NCI-H460 (cell line): Measurements from ENCODE around the genes RAD23B, KLF4 and CTNNAL1.

DNA sequence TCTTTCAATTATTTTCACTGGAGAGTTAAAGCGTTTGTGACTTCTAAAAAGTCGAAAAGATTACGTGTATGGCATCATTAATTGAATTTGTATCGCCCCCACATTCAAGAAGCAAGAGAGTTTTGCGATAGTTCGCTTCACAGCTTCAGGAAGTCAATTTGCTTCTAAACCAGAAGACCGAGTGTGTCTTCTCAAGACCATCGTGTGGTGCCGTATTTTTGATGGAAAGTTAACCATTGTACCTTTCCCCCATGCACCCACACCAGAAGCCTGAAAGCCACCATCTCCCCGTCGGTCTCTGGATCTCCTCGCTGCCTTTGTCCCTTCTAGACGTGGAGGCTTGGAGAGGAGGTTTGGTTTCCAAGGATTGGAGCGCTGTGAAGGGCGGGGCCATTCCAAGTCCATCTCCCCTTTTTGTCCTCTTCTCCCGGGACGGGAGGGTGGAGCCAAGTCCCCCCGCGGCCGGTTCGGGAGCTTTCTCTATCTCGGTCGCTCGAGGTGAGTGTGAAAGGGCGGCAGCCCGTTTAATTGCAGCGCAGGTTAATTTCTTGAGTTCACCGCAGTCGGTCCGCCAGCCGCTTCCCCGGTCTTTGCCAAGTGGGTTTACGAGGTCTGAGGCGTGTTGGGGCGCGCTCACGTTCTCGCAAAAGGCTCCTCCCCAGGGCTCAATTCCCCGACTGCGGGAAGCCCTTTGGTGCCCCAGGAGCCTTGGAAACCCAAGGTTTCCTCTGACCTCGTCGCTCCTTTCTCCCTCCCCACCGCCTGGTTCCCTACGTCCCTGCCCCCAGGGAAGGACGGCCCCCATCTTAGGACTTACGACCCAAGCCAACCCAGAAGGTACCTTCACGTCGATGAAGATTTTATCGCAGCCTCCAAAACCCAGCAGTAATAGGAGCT is 3.0 kb upstream of the ZNF462 start:
RAMPAGE:
- cytosol, long total RNA, result no peak
- long total RNA, result no peak
- nucleus, long total RNA, result no peak

DNA sequence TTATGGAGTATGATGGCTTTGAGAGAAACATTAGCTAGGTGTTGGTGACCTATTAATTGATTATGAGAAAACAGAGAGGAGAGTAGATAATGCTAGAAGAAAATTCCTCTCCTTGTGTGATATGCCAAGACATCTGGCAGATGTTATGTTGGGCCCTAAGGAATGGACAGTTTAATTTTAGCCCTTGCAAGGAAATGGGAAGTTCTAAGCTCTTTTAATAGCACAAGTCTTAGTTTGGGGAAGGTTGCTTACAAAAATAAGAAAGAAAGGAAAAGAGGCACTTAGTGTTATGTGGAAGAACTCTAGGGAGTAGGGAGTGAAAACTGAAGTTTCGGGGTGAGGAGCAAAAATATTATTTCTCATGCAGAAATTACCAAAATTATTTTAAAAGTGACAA is 5.2 kb downstream of the ZNF462 start:
RAMPAGE:
- cytosol, long total RNA, result no peak
- long total RNA, result no peak
- nucleus, long total RNA, result no peak

DNA sequence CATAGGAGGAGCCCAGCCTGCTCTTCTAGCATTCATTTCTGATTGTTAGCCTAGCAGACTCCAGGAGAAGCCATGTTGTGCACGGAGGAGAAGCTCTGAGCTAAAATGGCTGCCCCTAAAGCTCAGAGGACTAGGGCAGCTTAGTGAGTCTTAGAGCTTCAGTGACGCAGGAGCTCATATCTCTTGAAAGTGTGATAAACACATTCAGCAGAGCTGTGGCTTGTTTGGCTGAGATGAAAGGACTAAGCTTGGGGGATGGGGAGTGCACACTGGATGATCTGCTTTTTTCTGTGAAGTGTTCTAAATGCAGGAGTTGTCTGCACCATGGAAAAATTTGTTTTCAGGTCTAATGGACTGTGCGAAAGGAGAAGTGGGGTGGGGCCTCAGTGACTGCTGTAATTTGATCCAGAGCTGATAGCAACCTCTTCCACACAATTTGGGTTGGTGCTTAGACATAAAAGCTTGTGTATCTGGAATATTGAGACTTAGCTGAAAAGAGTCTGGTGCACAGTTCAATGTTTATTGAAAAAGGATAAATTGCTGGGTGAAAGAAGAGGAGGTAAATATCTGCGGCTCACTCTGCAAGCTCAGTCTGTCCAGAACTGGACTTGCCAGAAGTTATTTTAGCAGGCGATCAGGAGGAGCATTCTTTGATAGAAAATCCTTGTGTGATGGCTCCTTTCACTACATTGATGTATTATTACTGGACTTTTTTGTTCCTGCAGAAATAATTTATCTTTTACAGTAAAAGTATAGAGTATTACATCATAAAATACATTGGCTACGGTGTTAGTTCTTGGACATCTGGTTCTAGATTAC is 58.6 kb downstream of the ZNF462 start:
RAMPAGE:
- cytosol, long total RNA, result no peak
- long total RNA, result no peak
- nucleus, long total RNA, result no peak

DNA sequence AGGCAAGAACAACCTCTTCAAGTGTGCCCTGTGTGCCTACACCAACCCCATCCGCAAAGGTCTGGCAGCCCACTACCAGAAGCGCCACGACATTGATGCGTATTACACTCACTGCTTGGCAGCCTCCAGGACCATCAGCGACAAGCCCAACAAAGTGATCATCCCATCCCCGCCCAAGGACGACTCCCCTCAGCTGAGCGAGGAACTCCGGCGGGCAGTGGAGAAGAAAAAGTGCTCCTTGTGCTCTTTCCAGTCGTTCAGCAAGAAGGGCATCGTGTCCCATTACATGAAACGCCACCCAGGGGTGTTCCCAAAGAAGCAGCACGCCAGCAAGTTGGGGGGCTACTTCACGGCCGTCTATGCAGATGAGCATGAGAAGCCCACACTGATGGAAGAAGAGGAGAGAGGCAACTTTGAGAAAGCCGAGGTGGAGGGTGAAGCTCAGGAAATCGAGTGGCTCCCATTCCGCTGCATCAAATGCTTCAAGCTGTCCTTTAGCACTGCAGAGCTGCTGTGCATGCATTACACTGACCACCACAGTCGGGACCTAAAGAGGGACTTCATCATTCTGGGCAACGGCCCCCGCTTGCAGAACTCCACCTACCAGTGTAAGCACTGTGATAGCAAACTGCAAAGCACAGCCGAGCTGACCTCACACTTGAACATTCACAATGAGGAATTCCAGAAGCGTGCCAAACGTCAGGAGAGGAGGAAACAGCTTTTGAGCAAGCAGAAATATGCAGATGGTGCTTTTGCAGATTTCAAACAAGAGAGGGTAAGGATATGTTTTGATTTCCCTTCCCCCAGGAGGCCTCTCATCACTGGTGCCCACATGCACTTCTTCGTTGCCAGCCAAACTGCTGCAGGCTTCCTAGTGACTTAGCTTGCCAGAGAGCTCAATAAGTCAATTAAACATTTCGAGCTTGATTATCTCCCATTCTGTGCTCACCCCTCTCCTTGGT is 66.3 kb downstream of the ZNF462 start:
RAMPAGE:
- cytosol, long total RNA, result no peak
- long total RNA, result no peak
- nucleus, long total RNA, result no peak

RAMPAGE:
- cytosol, long total RNA, result no peak
- long total RNA, result no peak
- nucleus, long total RNA, result no peak
Observed at GRCh38 chr9:107221819-107222742, 61.0 kb upstream of the RAD23B start.

GRCh38 chr9:107282721-107283419 is at the start of gene RAD23B:
RAD23B (plus strand) TSS chr9:107283279.
RAMPAGE:
- cytosol, long total RNA, result no peak
- long total RNA, result no peak
- nucleus, long total RNA, result start-site peak on the plus strand at chr9:107283253-107283289, 20 and 24 reads in 2 replicates

DNA sequence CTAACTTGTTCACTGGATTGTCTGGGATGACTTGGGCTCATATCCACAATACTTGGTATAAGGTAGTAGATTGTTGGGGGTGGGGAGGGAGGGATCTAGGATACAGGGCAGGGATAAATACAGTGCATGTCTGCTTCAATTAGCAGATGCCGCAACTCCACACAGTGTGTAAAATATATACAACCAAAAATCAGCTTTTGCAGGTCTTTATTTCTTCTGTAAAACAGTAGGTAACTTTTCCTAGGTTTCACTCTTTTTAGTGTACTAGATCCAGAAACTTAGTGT is 46.6 kb downstream of the RAD23B start:
RAMPAGE:
- cytosol, long total RNA, result no peak
- long total RNA, result no peak
- nucleus, long total RNA, result no peak

RAMPAGE:
- cytosol, long total RNA, result no peak
- long total RNA, result no peak
- nucleus, long total RNA, result no peak
Observed at GRCh38 chr9:107338938-107339549, 56.0 kb downstream of the RAD23B start.

RAMPAGE:
- cytosol, long total RNA, result no peak
- long total RNA, result no peak
- nucleus, long total RNA, result no peak
Observed at GRCh38 chr9:107489708-107489923, at the start of gene KLF4. KLF4 (minus strand) TSS chr9:107489769.

DNA sequence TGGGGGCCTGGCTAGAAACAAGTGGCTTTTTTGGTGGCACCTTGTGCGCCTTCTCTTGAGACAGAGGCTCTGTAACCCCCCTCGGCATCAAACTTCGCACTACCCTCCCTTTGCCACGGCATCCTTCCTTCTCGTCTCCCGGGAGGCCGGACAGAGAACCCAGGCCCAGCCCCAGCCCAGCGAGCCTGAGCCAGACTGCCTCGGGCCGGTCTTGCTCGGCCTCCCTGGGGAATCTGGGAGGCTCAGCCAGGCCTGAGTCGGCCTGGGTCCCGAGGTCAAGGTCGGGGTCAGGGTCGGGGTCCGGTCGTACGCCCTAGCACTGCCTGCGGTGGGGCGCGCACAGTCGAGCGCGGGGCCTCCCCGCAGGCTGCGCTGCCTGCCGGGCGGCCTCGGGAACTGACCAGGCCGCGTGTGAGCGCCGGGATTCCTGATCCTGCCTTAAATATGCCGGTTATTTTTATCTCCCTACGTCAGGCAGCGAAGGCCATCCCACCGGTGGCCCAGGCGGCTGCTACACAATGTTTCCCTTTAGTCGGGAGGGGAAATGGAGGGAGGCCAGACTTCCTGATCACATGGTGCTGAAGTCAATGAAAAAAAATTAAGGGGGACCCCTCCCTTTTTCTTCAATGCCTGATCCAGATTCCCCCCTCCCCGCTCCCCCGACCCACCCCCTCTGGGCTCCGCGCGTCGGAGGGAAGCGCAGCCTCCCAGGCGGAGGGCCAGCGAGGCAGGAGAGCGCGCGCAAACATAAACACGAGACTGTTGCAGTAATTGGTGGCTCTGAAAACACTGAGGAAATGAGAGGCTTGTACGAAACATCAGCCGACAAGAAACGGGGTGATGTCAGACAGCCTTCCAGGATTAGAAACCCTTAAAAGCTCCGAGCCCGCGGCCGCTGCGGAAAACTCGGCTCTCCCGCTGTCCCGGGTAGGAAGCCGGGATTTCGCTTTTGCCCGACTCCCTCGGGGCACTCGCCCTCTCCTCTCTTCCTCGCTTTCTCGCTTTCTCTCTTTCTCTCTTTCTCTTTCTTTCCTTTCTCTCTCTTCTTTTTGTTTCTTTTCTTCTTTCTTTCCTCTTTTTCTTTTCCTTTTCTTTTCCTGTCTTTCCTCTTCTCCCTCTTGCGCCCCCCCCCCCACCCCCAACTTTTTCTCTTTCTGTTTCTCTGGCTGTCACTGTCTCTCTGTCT is 148.1 kb upstream of the KLF4 start:
RAMPAGE:
- cytosol, long total RNA, result no peak
- long total RNA, result no peak
- nucleus, long total RNA, result no peak

DNA sequence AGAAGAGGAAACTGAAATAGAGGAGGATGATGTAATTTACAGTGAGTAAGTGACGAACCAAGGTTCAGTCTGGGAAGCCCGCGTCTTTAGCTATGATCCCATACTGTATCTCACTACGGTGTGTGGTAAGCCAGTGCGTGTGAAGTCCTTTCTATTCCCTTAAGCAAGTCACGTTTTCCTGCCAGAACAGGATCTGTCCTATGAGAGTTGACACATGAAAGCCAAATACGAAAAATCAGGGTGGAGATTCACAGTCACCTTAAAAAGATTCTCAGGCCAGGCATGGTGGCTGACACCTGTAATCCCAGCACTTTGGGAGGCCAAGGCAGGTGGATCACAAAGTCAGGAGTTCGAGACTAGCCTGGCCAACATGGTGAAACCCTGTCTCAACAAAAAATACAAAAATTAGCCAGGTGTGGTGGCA is 186.5 kb upstream of the KLF4 start:
RAMPAGE:
- cytosol, long total RNA, result no peak
- long total RNA, result no peak
- nucleus, long total RNA, result no peak

GRCh38 chr9:107976857-107977277 is 487.3 kb upstream of the KLF4 start:
RAMPAGE:
- cytosol, long total RNA, result no peak
- long total RNA, result no peak
- nucleus, long total RNA, result no peak

DNA sequence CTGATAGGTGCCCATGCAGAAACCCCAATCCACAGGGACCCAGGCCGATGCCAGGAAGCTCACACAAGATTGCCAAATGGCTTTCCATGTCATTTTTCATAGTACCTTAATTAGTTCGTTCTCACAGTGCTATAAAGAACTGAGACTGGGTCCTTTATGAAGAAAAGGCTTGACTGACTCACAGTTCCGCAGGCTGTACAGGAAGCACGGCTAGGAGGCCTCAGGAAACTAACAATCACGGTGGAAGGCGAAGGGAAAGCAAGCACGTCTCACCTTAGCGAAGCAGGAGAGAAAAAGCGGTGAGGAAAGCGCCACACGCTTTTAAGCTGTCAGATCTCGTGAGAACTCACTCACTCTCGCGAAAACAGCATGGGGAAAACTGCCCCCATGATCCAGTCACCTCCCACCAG is 13.0 kb downstream of the ACTL7B start:
RAMPAGE:
- cytosol, long total RNA, result no peak
- long total RNA, result no peak
- nucleus, long total RNA, result no peak

RAMPAGE:
- cytosol, long total RNA, result no peak
- long total RNA, result no peak
- nucleus, long total RNA, result no peak
Observed at GRCh38 chr9:109005384-109005796, 7.9 kb downstream of the CTNNAL1 start.

GRCh38 chr9:109013002-109014155 is at the start of gene CTNNAL1:
CTNNAL1 (minus strand) TSS chr9:109013499.
RAMPAGE:
- cytosol, long total RNA, result start-site peak on the minus strand at chr9:109013467-109013517, 3,451 and 2,732 reads in 2 replicates
- long total RNA, result start-site peak on the minus strand at chr9:109013472-109013512, 2,623 and 5,131 reads in 2 replicates
- nucleus, long total RNA, result start-site peak on the minus strand at chr9:109013467-109013535, 4,246 and 1,106 reads in 2 replicates

DNA sequence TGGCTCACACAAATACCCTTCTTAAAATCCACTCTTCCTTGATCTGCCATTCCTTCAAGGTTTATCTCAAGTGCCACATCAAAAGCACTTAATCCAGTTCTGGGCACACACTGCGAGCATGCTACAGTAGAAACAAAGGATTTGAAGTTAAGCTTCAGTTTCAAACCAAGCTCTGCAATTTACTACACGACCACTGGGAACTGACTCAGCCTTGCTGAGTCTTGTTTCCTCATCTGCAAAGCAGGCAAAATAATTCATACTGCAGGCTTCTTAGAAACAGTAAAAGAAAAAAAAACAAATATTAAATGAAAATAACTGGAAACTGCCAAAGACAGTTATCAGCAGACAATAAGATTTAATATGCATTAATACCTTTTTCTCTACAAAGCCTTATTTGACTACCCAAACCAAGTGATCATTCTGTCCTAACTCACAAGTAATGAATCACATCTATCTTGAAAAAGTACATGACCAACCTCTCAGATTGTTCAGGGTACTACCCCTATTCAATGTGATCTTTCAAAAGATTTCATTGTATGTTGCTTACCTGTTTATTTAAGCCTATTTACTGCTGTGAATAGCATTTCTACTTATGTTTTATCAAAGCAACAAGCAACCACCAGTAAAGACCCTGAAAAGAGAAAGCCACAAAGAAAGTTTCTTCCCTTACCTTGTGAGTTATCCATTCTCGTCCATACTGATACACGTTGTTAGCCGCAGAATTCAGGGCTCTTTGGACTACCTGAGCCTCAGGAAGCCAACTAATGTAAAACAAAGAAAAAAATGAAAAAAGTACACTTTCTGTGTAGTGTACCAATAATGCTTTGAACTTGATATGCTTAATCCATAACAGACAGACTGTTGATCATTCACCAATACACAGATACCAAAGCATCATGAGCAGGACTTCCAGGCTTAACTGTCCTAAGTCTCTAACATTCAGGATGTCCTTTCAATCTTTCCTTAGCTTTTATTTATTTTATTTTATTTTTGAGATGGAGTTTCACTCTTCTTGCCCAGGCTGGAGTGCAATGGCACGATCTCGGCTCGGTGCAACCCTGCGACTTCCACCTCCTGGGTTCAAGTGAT is 50.9 kb upstream of the CTNNAL1 start:
RAMPAGE:
- cytosol, long total RNA, result no peak
- long total RNA, result no peak
- nucleus, long total RNA, result start-site peak on the minus strand centred at position 606 of the sequence, 407 bp wide, 13 and 5 reads in 2 replicates

GRCh38 chr9:109086181-109087088 is 33.3 kb downstream of the TMEM245 start:
RAMPAGE:
- cytosol, long total RNA, result no peak
- long total RNA, result no peak
- nucleus, long total RNA, result start-site peak on the minus strand at chr9:109086502-109087421, 48 and 17 reads in 2 replicates

DNA sequence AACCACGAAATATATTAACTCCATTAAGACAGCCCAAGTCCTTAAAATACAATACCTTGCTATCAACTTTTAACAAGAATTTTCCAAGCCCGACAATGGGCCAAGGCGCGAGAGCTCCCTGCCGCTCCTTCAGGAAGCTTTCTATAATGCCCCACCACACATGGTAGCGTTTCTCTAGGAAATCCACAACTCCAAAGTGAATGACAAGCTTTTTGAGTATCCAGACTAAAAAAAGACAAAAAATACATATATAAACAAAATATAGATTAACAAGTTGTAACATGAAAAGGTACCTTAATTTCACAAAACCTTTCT is 32.7 kb downstream of the TMEM245 start:
RAMPAGE:
- cytosol, long total RNA, result no peak
- long total RNA, result no peak
- nucleus, long total RNA, result no peak

DNA sequence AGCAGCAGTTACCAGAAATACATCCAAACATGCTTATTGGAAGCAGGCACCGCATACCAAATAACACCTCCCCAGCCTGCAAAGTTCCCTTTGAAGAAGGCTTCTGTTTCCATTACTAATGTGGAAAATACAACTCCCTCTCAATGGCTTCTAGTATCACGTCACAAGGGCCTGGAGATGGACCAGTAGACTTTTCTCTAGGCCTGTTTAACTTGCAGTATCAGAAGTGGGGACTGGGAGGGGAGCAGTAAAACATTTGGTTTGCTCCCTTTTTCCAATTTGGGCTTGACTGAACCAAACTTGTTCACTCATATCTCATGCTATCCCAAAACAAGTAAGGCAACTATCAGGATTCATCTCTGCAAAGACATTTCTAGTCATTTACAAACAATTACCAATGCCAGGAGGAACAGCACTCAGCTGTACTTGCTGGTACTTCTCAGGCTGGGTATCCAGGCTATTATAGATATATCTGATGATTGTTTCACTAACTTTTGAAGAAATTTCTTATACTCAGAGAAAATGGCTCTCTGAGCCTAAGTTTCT is 20.6 kb downstream of the TMEM245 start:
RAMPAGE:
- cytosol, long total RNA, result no peak
- long total RNA, result no peak
- nucleus, long total RNA, result no peak

GRCh38 chr9:109110410-109111124 is 9.2 kb downstream of the TMEM245 start:
RAMPAGE:
- cytosol, long total RNA, result no peak
- long total RNA, result no peak
- nucleus, long total RNA, result no peak